Gastrocnemius medialis (tissue), 3 donors: ENCODE measurements around the genes WRAP53, KDM6B and RANGRF.

DNA sequence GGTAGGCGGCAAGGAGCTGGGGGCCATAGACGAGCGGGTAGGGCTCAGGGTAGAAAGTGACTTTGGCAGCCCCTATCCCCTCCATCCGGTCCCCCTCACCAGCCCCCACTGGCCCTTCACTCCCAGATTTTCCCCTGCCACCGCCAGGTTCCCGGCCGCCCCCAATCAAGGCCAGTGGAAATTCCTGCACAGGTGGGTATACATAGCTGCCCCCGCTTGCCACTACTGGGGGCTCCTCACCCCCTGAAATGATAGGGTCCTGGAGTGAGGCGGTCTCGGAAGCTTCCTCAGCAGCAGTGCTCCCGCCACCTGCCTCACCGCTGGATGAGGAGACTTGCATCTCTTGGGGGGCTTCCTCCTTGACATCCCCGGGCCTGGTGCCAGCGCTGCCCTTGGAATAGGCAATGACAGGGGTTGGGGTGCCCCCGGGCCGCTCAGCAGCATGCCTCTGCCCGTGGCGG lies 17.2 kb downstream of the ZBTB4 start:
- PRO-cap, result no peak
- RAMPAGE, long total RNA, 3 experiments, result no peak in any of the 3 experiments

DNA sequence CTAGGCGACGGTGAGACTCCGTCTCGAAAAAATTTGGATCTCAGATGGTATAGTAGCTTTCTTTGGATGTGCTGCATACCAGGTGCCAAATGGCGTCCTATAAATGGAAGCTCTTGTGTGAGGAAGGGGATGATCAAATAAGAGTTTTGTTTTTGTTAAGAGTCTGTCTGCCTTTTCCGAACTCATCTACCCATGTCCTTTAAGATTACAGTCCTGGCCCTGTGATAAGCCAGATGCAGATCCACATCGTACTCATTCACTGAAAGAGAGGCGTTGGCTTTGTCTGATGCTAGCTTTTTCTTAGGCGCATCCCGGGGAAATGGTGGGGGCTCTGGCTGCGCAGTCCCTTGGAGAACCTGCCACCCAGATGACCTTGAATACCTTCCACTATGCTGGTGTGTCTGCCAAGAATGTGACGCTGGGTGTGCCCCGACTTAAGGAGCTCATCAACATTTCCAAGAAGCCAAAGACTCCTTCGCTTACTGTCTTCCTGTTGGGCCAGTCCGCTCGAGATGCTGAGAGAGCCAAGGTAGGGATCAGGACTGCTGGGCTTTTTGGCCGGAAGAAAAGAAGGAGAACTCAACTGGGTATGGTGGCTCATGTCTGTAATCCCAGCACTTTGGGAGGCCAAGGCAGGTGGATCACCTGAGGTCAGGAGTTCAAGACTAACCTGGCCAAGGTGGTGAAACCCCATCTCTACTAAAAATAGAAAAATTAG lies 26.9 kb downstream of the SLC35G6 start:
- PRO-cap, result no peak
- RAMPAGE, long total RNA, 3 experiments, result no peak in any of the 3 experiments

GRCh38 chr17:7559757-7560195 lies 1.2 kb downstream of the TNFSF13 start:
- PRO-cap, result no peak
- RAMPAGE, long total RNA, 3 experiments, result no peak in any of the 3 experiments

GRCh38 chr17:7588526-7589275 lies 1.2 kb downstream of the SOX15 start:
- PRO-cap, result no peak
- RAMPAGE, long total RNA, 3 experiments, result no peak in any of the 3 experiments

- PRO-cap, result no peak
- RAMPAGE, long total RNA, 3 experiments, result no peak in any of the 3 experiments
Observed at GRCh38 chr17:7634479-7634783, 4.5 kb downstream of the SHBG start.

GRCh38 chr17:7641748-7642132 lies 9.0 kb upstream of the ATP1B2 start:
- PRO-cap, result no peak
- RAMPAGE, long total RNA, 3 experiments, result no peak in any of the 3 experiments

DNA sequence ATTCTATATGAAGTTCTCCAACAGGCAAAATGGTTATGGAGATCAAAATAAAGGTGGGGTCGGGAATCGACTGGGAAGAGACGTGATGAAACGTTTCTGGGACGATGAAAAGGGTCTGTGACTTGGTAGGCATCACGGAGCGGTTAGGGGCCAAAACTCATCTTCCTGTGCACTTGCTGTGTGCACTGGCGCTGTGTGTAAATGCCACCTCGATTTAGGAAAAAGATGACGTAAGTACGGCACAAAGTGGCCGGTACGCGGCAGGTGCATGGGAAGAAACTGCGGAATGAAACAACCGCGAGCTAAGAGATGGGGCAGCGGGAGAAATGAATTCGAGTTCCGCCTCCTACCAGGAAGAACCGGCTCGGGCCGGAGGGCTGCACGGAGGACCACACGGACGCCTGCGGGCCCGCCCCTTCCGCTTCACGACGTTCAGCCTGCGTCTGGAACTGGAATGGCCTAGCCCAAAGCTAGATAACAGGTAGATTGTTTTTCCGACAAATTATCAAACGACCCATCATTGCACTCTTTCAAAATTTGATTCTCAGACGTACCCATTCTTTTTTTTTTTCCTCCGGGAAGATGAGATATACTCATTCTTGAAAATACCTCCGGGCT lies 1.4 kb downstream of the TP53 start:
- PRO-cap, result bidirectional peak, plus-strand start at position 426 of the sequence, minus-strand start at position 403 of the sequence
- RAMPAGE, long total RNA, 3 experiments, result no peak in any of the 3 experiments

DNA sequence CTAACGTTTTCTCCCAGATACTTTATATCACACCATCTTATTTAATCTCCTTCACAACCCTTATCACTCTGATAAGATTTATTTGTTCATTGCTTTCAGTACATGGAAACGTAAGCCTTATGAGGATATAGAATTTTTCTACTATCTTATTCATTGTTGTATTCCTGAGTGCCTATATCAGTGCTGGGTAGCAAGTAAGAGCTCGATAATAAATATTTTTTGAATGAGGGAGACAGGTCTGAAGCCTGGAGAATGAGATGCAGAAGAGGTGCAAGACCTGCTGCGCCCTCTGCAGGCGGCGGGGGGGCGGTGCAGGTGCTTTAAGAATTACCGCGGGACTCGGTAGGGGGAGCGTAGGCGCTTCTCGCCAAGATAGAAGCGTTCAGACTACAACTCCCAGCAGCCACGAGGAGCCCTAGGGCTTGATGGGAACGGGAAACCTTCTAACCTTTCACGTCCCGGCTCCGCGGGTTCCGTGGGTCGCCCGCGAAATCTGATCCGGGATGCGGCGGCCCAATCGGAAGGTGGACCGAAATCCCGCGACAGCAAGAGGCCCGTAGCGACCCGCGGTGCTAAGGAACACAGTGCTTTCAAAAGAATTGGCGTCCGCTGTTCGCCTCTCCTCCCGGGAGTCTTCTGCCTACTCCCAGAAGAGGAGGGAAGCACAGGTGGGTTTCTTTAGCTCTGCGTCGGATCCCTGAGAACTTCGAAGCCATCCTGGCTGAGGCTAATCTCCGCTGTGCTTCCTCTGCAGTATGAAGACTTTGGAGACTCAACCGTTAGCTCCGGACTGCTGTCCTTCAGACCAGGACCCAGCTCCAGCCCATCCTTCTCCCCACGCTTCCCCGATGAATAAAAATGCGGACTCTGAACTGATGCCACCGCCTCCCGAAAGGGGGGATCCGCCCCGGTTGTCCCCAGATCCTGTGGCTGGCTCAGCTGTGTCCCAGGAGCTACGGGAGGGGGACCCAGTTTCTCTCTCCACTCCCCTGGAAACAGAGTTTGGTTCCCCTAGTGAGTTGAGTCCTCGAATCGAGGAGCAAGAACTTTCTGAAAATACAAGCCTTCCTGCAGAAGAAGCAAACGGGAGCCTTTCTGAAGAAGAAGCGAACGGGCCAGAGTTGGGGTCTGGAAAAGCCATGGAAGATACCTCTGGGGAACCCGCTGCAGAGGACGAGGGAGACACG lies at the start of gene WRAP53:
WRAP53 (plus strand) TSS at position 584 of the 1,187 bp plus-strand sequence.
- PRO-cap, result bidirectional peak, plus-strand start at position 584 of the sequence, minus-strand start at position 291 of the sequence
- RAMPAGE, long total RNA, 3 experiments, result start-site peak on the plus strand in 2 of 3 experiments, centred at positions 444 to 577 of the sequence, 5 to 12 reads per replicate

DNA sequence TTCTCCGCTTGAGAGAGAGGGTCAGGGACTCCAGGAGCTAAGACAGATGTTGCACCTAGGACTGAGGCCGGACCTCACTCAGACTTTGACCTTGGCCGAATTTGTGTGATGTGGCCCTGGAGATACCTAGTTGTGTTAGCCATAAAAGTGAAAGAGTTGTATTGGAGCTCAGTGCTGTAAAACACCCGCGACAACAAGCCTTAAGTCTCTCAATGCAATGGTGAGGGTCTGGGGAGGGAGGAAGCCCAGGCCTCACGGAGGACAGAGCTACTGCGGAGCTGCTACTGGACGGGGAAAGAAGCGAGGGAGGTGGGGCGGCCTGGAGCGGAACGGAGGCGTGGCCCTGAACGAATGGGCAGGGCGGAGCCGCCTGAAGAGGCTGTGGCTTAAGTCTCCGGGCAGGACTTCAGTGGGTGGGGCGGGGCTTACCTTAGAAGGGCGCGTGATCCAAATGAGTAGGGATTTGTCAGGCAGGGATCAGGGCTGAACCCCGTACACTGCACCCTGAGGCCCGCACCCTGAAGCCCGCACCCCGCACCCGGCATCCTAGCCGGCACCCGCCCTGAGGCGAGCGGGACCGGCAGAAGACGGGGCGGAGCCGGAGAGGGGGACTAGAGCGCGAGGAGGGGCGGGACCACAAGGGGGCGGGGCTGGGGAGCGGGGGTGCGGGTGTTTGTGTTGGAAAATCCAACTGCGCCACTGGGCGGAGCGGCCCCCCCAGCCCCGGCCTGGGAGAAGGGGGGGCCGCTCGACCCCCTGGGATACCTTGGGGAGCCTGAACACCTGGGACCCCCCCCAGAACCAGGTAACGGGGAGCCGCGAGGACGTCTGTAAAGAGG lies at the start of gene KDM6B:
KDM6B (plus strand) TSS at position 672 of the 839 bp plus-strand sequence.
- PRO-cap, result bidirectional peak, plus-strand start at position 463 of the sequence, minus-strand start at position 272 of the sequence; bidirectional peak, plus-strand start at position 699 of the sequence, minus-strand start at position 587 of the sequence
- RAMPAGE, long total RNA, 3 experiments, result start-site peak on the plus strand in 1 of 3 experiments, centred at position 687 of the sequence, 19 reads per replicate

GRCh38 chr17:7914962-7915150 lies 1.2 kb downstream of the RNF227 start:
- PRO-cap, result no peak
- RAMPAGE, long total RNA, 3 experiments, result no peak in any of the 3 experiments

GRCh38 chr17:7915151-7916169 lies 629 bp downstream of the RNF227 start:
- PRO-cap, result bidirectional peak, plus-strand start at chr17:7916016, minus-strand start at chr17:7915966
- RAMPAGE, long total RNA, 3 experiments, result start-site peak on the minus strand in 3 of 3 experiments, at chr17:7915942-7915981 at its widest, 5 to 19 reads per replicate

GRCh38 chr17:7932463-7932930 lies 491 bp downstream of the CNTROB start:
- PRO-cap, result no peak
- RAMPAGE, long total RNA, 3 experiments, result no peak in any of the 3 experiments

GRCh38 chr17:7936653-7937032 lies 4.6 kb downstream of the CNTROB start:
- PRO-cap, result no peak
- RAMPAGE, long total RNA, 3 experiments, result no peak in any of the 3 experiments

GRCh38 chr17:8062321-8063137 lies 23.7 kb downstream of the ALOX15B start:
- PRO-cap, result no peak
- RAMPAGE, long total RNA, 3 experiments, result no peak in any of the 3 experiments

DNA sequence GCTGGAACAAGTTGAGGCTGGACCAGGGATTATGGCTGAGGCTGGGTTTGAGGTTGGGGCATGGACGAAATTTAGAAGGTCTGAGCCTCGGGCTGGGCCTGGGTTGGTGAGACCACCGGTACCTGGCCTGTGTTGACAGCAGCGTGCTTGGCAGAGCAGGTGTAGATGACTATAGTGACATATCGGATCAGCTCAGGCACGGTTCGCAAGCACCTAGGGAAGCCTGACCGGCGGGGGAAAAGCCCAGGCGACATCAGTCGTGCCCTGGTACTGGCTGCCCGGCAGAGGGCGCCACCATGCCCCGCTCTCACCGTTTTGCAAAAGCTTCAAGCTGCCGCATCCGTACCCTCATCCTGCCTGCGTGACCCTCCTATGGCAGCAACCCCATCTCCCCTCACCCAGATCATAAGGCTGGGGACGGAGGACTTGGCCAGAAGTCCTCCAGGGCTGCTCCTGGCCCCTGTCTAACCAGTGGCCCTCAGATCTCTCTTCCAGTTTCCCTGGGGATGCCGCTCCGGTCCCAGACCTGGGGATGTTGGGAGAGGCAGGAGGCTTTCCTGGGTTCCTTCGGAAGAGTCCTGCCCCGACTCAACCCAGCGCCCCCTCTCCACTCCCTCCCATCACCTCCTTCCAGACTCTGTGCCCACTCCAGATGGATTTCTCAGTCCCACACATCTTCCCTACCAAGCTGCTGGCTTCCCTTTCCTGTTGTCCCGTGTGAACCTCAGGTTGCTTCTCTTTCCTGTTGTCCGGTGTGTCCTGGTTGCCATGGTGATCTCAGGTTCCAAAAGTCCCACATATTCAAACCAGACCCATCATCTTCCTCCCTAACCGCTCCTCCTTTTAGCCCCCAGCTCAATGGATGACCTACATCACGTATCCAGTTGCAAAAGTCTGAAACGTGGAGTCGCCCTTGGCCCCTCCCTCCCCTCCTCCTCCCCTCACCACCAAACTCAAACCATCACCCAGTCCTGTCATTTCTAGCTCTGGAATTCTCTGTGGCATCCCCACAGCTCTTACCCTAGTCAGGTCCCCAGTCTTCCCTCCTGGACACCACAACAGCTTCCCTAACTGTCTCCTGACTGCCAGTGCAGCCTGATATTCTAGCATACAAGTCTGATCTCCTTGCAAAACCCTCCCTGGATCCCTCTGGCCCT lies 13.6 kb downstream of the ALOX12B start:
- PRO-cap, result no peak
- RAMPAGE, long total RNA, 3 experiments, result no peak in any of the 3 experiments

DNA sequence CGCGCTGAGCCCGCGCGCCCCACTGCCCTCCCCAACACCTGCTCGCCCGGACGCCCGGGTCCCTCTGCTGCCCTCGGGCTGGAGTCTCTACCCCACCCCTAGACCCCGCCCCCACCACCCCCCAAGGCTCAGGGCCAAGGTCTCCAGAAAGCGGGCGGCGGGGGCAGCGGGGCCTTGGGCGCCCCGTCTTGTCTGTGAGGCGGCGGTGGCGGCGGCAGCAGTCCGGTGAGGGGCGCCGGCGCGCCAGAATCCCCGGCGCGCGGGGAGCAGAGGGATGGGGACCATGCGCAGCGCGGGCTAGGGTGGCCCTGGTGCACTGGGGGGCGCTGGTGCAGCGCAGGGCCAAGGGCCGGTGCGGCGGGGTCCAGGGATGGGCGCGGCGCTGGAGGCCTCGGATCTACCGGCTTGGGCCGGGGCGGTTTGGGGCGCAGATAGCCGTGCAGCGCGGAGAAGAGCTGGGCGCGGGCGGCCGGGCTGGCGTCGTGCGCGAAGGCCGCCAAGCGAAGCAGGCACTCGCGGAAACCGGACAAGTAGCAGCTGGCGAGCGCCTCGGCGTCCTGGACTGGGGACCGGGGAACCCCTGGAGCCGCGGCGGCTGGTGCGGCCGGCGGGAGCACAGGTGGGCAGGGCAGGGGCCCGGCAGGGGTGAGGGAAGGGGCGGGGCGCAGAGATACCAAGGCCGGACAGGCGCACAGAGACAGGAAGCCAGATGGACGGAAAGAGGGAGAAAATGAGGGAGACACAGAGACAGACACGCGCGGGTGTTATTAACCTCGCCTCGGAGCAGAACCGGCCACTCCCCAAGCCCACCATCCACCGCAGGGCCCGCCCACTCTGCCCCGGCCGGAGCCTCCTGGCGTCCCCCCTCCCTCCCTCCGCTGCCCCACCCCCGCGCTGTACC lies 2.2 kb downstream of the HES7 start:
- PRO-cap, result no peak
- RAMPAGE, long total RNA, 3 experiments, result no peak in any of the 3 experiments

DNA sequence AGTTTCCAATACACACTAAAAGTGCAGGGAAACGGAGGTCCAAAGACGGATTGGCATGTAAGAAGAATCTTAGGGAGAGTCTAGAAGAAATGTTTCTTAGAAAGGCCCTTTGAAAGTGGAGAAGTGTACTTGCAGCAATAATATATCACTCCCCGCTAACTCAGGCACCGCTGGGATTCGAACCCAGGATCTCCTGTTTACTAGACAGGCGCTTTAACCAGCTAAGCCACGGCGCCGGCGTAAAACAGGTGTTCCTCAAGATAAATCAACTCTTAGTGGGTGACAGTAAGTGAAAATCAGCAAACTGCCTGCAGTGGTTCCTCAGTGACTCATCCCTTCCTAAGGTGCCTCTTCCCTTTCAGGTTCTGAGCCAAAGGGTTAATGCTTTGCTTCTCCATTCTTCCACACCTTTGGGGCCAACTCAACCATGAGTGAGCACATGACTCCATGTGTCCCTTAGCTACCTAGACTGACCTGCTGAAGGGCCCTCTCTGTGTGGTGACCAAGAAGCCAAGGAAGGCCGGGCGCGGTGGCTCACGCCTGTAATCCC lies 12.8 kb downstream of the PER1 start:
- PRO-cap, result no peak
- RAMPAGE, long total RNA, 3 experiments, result no peak in any of the 3 experiments

DNA sequence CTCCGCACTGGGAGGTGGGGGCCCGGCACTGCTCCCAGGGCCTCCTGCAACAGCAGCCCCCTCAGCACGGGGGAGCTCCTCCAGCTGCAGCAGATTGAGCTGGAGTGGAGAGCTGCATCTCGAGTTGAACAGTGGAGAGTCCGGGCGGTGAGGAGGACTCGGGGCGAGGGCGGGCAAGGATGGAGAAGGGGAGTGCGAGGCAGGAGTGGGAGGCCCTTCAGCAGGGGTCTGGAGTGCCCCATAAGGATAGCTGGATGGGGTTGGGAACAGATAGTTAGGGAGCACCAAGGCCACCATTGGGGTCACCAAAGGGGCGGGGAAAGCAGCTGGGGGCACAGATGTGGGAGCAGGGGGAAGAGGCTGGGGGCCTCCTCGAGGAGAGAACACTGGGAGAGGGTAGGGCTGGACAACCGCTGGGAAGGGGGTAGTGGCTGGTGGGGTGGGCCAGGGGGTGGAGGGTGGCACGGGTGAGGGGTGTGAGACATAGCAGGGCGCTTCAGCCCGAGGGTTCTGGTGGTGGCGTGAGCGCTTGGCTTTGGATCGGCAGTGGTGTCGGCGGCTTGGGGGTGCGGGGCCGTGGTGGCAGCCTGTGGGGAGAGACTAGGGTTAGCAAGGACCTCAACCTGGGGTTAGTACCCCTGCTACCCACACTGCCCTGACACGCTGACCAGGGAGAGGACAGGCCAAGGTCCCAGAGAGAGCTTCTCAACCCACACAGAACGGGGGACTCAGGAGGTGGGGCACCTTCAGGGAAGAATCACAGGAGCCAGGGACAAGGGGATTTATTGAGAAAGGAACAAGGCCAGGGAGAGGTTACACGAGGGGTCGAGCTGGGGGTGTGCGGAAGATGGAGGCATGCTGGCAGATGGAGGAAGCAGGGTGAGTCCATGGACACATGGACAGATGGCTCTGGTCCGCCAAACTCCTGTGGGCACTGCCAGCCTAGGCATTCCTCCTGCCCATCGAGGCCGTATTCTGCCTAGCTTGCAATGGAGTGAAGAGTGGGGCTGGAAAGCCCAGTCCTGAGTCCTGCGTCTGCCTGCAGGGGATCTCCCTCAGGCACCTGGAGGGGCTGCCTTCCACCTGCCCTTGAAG lies 8.6 kb downstream of the PER1 start:
- PRO-cap, result no peak
- RAMPAGE, long total RNA, 3 experiments, result no peak in any of the 3 experiments

DNA sequence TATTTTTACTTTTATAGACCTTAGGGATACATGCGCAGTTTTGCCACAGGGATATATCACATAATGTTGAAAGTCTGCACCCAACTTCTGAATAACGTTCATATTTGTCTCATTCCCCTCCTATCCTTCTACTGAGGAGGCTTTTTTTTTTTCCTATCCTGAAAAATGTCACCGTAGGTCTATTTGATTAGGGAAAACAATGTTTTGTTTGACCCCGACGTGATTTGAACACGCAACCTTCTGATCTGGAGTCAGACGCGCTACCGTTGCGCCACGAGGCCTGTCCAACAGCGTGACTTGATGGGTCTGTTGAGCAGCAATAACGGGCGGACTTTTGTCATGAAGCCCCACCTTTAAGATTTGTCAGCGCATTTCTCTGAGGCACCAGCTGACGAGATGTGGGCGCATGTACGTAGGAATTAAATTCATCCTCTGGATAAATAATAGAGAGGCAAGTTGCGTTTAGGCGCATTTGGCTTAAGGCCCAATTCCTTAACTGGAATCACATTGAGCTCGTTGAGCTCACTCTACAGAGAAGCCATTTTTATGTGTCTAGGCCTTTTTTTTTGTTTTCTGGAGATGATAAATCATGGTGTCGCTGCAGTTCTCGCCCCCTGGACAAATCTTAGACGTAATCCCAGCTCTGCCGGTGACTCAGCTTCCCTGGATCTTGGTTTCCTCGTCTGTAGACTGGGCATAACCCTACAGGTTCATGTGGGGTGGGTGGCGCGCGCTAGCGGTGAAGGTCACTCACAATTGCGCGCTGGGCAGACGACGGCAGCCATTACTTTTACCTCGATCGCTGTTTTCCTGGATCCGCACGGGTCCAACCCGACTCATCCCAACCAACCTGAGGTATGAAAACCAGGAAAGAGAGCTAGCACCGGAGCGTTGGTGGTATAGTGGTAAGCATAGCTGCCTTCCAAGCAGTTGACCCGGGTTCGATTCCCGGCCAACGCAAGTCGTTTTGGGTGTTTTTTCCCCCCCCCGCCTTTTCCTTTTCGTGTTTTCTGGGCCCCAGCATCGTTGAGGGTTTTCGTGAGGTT lies 10.6 kb upstream of the AURKB start:
- PRO-cap, result unidirectional peak, plus-strand start at position 384 of the sequence; unidirectional peak, plus-strand start at position 755 of the sequence; bidirectional peak, plus-strand start at position 887 of the sequence, minus-strand start at position 812 of the sequence
- RAMPAGE, long total RNA, 3 experiments, result no peak in any of the 3 experiments

- PRO-cap, result bidirectional peak, plus-strand start at chr17:8288682, minus-strand start at chr17:8288587; unidirectional peak, minus-strand start at chr17:8289074
- RAMPAGE, long total RNA, 3 experiments, result start-site peak on the plus strand in 3 of 3 experiments, at chr17:8288670-8288742 at its widest, 34 to 232 reads per replicate
Observed at GRCh38 chr17:8288472-8289557, at the start of gene RANGRF. TSS of gene RANGRF (plus strand) at chr17:8288670.